K562 (cell line): ENCODE measurements around the genes CYSTM1 and TMCO6.

DNA sequence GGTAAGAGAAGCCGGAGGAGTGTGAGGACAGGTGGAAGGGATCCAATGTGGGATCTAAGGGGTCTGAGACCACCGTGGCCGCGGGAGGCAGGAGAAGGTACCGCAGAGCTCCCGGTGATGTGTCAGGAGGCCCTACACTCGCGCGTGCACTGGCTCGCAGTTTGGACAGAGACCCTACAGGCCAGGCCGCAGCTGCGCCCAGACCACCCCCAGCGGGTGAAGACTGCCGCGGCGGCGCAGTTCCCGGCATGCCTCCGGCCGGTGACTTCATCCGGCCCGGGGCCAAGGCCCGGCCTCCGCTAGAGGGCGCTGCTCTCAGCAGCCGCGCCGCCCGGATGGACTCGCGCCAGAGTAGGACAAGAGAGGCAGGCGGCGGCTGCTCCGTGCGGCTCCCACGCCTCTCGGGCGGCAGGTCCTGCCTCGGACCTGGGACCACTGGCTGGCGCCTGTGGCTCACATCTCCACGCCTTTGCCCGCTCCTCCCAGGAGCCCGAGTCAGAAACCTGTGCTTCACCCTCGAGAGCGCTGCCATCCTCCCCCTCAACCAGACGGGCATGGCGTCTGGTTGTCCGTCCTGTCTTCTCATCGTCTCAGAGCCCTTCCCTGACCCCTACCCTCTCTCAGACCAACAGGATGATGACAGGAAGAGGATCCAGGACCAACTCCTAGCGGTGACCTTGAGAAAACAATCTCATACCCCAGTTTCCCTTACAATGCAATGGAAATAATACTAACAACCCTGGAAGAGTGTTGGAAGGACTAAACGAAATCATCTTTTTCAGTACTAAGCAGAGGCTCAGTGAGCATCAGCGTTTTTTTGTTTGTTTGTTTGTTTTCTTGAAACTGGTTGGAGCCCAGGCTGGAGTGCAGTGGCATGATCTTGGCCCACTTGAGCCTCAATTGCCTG lies 35.5 kb upstream of the STING1 start:
- RAMPAGE, long total RNA, result start-site peak on the plus strand centred at position 345 of the sequence, 30 bp wide, 23 and 14 reads in 2 replicates
- RRBS, result 9% methylated on average over 12 of the region's 52 CpGs
PRO-cap:
- standard, result bidirectional peak, plus-strand start at position 349 of the sequence, minus-strand start at position 225 of the sequence; bidirectional peak, plus-strand start at position 620 of the sequence, minus-strand start at position 592 of the sequence
- CoPRO, capped RNA only, 2 experiments, result peak in 2 of 2 experiments; most common plus-strand start position 349 of the sequence (in 2); most common minus-strand start position 222 of the sequence (in 1)
- CoPRO, capped and uncapped RNA, 2 experiments, result peak in 2 of 2 experiments; most common plus-strand start position 349 of the sequence (in 2); most common minus-strand start position 222 of the sequence (in 1)
- CoPRO, uncapped RNA only, 2 experiments, result peak in 2 of 2 experiments; most common plus-strand start position 302 of the sequence (in 1); most common minus-strand start position 176 of the sequence (in 1)
CAGE:
- cytosol, long polyA plus RNA, result no peak
- long polyA plus RNA, result no peak
- nucleolus, long total RNA, result no peak
- nucleus, long polyA plus RNA, result no peak

- RAMPAGE, long total RNA, result no peak
- RRBS, result no CpG with 5 or more reads among the region's 32 CpGs
PRO-cap:
- standard, result bidirectional peak, plus-strand start at chr5:139696820, minus-strand start at chr5:139696696; bidirectional peak, plus-strand start at chr5:139697004, minus-strand start at chr5:139696902
- CoPRO, capped RNA only, 2 experiments, result peak in 2 of 2 experiments; most common plus-strand start chr5:139697018 (in 2); most common minus-strand start chr5:139696835 (in 1)
- CoPRO, capped and uncapped RNA, 2 experiments, result peak in 2 of 2 experiments; most common plus-strand start chr5:139697018 (in 2); most common minus-strand start chr5:139696836 (in 1)
- CoPRO, uncapped RNA only, 2 experiments, result peak in 1 of 2 experiments; most common plus-strand start chr5:139697046 (in 1); most common minus-strand start chr5:139696886 (in 1)
CAGE:
- cytosol, long polyA plus RNA, result no peak
- long polyA plus RNA, result no peak
- nucleolus, long total RNA, result no peak
- nucleus, long polyA plus RNA, result no peak
Measured at GRCh38 chr5:139696503-139697196, 48.5 kb downstream of the CXXC5 start.

- RAMPAGE, long total RNA, result no peak
- RRBS, result 28% methylated on average over 5 of the region's 45 CpGs
PRO-cap:
- standard, result no peak
- CoPRO, capped RNA only, 2 experiments, result no peak in any of the 2 experiments
- CoPRO, capped and uncapped RNA, 2 experiments, result no peak in any of the 2 experiments
- CoPRO, uncapped RNA only, 2 experiments, result no peak in any of the 2 experiments
CAGE:
- cytosol, long polyA plus RNA, result no peak
- long polyA plus RNA, result no peak
- nucleolus, long total RNA, result no peak
- nucleus, long polyA plus RNA, result no peak
Measured at GRCh38 chr5:139764130-139764731, 31.4 kb upstream of the PSD2 start.

DNA sequence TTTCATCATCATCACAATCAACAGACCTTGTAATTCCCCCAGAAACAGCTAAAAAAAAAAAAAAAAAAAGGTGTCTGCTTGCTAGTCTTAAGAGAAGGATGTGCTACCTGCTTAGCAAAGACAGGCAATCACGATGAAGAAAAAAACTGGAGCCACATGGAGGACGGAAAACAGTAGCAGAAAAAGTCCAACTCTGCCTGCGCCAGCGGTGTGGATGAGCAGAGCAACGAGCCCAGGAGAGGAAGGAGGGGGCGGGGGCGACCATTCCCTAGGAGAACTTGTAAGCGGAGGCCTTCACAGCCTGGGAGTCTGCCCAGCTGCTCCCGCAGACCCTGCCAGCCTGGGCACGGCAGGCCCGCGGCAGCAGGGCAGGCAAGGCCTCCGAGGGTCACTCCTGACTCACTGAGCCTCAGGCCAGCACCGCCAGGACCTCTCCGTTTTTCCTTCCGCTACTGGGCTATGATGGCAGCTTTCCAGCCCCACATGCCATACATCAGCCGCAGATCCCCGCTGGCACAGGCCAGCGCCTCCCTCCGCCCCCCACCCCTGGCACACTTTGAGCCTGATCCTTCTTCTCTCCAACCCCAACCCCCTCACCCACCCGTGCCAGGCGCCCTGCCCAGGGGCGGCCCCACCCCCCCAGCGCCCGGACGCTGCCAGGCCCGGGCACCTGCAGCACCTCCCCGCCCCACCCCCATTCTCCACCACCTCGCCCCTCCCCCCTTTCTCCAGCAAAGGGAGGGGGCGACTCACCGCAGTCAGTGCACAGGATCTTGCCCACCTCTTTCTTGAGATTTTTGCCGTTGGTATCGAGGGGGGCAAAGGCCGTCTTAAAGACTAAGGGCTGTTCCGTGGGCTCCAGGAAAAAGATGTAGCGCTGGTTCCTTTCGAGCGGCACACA lies 1.2 kb downstream of the NRG2 start:
- RAMPAGE, long total RNA, result no peak
- RRBS, result no CpG with 5 or more reads among the region's 38 CpGs
PRO-cap:
- standard, result no peak
- CoPRO, capped RNA only, 2 experiments, result no peak in any of the 2 experiments
- CoPRO, capped and uncapped RNA, 2 experiments, result no peak in any of the 2 experiments
- CoPRO, uncapped RNA only, 2 experiments, result no peak in any of the 2 experiments
CAGE:
- cytosol, long polyA plus RNA, result no peak
- long polyA plus RNA, result no peak
- nucleolus, long total RNA, result no peak
- nucleus, long polyA plus RNA, result no peak

GRCh38 chr5:140126898-140127837 lies 1.4 kb downstream of the IGIP start:
- RAMPAGE, long total RNA, result no peak
- RRBS, result no CpG with 5 or more reads among the region's 7 CpGs
PRO-cap:
- standard, result no peak
- CoPRO, capped RNA only, 2 experiments, result no peak in any of the 2 experiments
- CoPRO, capped and uncapped RNA, 2 experiments, result no peak in any of the 2 experiments
- CoPRO, uncapped RNA only, 2 experiments, result no peak in any of the 2 experiments
CAGE:
- cytosol, long polyA plus RNA, result no peak
- long polyA plus RNA, result no peak
- nucleolus, long total RNA, result no peak
- nucleus, long polyA plus RNA, result no peak

DNA sequence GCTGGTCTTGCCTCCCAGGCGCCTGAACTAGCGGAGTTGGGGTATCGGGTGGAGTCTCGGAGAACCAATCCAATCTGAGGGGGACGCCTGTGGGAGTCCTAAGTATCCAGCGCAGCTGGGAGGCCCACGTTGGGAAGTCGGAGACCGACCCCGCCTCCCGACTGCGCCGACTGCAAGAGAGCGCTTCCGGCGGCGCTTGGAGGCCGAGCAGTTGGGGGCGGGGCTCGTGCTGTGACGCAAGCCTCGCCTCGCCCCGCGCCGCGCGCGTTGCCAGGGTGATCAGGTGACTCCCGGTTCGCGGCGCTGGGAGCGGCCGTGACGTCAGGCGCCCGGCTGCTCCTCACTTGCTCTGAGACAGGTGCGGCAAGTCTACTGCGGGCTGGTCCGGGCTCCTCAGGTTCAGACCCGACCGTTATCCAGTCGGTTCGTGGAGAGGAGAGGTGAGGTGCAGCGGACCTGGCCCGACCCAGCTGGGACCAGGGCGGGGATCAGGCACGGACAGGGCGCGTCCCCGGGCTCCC lies at the start of gene CYSTM1:
Gene CYSTM1 (plus strand): TSS at position 343 of the 521 bp plus-strand sequence.
- RAMPAGE, long total RNA, result start-site peak on the plus strand centred at position 327 of the sequence, 92 bp wide, 774 and 476 reads in 2 replicates
- RRBS, result 3% methylated on average over 12 of the region's 52 CpGs
PRO-cap:
- standard, result bidirectional peak, plus-strand start at position 343 of the sequence, minus-strand start at position 174 of the sequence
- CoPRO, capped RNA only, 2 experiments, result peak in 2 of 2 experiments; most common plus-strand start position 294 of the sequence (in 1); most common minus-strand start position 172 of the sequence (in 2)
- CoPRO, capped and uncapped RNA, 2 experiments, result peak in 2 of 2 experiments; most common plus-strand start position 324 of the sequence (in 1); most common minus-strand start position 172 of the sequence (in 2)
- CoPRO, uncapped RNA only, 2 experiments, result peak in 2 of 2 experiments; most common plus-strand start position 343 of the sequence (in 1); most common minus-strand start position 104 of the sequence (in 2)
CAGE:
- cytosol, long polyA plus RNA, result start-site peak on the plus strand centred at position 335 of the sequence, 136 bp wide, 2,160 and 1,981 reads in 2 replicates
- long polyA plus RNA, result start-site peak on the plus strand centred at position 356 of the sequence, 106 bp wide, 1,649 and 2,207 reads in 2 replicates
- nucleolus, long total RNA, result no peak
- nucleus, long polyA plus RNA, result no peak

DNA sequence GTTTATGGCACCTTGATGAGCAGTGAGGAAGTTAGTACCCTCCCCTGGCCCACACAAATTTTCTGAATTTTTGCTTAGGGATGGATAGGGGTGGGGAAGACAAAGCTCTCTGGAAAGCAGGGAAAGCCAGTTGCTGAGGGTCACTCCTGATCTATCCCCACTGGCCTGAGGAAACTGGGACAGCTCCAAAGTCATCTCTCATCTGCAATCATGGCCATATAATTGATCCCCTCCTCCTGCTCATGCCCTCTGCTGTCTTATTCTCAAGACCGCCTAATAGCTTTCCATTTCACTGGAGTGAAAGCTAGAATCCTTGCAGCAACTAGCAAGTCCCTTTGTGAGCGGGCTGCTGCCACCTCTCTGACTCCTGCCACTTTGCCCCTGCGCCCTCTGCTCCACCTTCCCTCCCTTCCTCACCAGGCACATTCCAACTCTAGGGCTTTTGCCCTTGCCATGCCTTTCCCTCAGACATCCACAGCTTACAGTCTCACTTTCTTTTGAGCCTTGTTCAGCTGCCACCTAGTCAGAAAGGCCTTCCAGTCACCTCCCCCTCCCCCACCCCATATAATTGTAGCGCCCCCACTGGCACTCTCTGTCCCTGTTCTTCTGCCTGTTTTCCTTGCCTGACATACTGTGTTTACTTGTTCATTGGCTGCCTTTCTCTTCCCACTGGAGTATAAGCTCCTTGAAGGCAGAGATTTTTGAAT lies 30.8 kb downstream of the CYSTM1 start:
- RAMPAGE, long total RNA, result no peak
- RRBS, result no CpG with 5 or more reads among the region's 4 CpGs
PRO-cap:
- standard, result no peak
- CoPRO, capped RNA only, 2 experiments, result no peak in any of the 2 experiments
- CoPRO, capped and uncapped RNA, 2 experiments, result no peak in any of the 2 experiments
- CoPRO, uncapped RNA only, 2 experiments, result no peak in any of the 2 experiments
CAGE:
- cytosol, long polyA plus RNA, result no peak
- long polyA plus RNA, result no peak
- nucleolus, long total RNA, result no peak
- nucleus, long polyA plus RNA, result no peak

DNA sequence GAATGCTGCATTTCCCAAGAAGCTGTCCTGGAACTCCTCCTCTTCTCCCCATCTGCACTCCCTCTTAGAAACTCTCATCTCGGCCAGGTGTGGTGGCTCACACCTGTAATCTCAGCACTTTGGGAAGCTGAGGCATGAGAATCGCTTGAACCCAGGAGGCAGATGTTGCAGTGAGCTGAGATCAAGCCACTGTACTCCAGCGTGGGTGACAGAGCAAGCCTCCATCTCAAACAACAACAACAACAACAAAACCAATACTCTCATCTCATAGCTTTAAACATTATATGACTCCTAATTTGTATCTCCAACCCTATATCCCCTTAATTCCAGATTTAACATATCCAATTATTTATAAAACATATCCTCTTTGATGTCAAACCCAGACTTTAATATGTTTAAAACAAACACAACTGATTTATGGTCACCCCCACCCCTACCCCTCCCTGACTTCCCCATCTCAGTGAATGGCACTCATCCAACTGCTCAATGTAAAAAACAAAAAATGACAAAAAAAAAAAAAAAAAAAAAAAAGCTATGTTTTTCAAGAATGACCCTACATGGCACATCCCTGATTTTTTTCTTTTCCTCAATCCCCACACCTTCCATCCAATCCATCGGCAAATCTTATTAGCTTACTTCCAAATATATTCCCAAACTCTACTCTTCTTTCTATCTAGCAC lies 46.6 kb downstream of the PFDN1 start:
- RAMPAGE, long total RNA, result no peak
- RRBS, result no CpG with 5 or more reads among the region's 4 CpGs
PRO-cap:
- standard, result no peak
- CoPRO, capped RNA only, 2 experiments, result no peak in any of the 2 experiments
- CoPRO, capped and uncapped RNA, 2 experiments, result no peak in any of the 2 experiments
- CoPRO, uncapped RNA only, 2 experiments, result no peak in any of the 2 experiments
CAGE:
- cytosol, long polyA plus RNA, result no peak
- long polyA plus RNA, result no peak
- nucleolus, long total RNA, result no peak
- nucleus, long polyA plus RNA, result no peak

DNA sequence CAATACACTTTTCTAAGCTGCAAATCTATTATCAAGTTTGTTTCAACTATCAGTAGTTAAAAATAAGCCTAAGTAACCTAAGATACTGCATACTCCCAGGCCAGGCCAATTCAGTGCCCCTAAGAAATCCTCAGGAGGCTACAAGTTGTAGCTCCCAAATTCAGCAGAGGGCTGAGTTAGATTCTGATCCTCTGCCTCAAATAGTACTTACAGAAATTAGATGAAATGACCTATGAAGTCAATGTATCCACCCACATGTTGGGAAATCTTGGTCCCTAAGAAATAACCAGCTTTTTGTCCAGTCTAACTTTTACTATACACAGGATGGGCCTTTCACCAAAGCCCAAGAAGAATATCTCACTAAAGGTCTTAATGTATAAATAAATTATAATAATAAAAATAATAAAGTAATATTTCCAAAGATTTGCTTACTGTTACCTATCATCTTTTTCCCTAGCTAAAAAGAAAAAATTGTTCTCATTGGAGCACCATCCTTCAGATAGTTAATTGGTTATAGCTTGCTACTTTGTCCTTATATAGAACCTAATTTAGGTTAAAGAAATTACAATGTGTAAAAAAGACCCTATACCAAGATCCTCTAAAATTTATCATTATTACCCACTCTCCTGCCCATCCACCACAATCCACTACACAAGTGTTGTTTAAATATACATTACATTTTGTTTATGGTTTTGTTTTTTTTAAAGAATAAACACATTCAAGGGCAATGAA lies 22.3 kb downstream of the PFDN1 start:
- RAMPAGE, long total RNA, result no peak
PRO-cap:
- standard, result no peak
- CoPRO, capped RNA only, 2 experiments, result no peak in any of the 2 experiments
- CoPRO, capped and uncapped RNA, 2 experiments, result no peak in any of the 2 experiments
- CoPRO, uncapped RNA only, 2 experiments, result no peak in any of the 2 experiments
CAGE:
- cytosol, long polyA plus RNA, result no peak
- long polyA plus RNA, result no peak
- nucleolus, long total RNA, result no peak
- nucleus, long polyA plus RNA, result no peak

GRCh38 chr5:140401975-140402394 lies 352 bp downstream of the ANKHD1 start:
- RAMPAGE, long total RNA, result no peak
- RRBS, result 3% methylated on average over 13 of the region's 41 CpGs
PRO-cap:
- standard, result bidirectional peak, plus-strand start at chr5:140402104, minus-strand start at chr5:140402053
- CoPRO, capped RNA only, 2 experiments, result no peak in any of the 2 experiments
- CoPRO, capped and uncapped RNA, 2 experiments, result no peak in any of the 2 experiments
- CoPRO, uncapped RNA only, 2 experiments, result no peak in any of the 2 experiments
CAGE:
- cytosol, long polyA plus RNA, result no peak
- long polyA plus RNA, result start-site peak on the plus strand at chr5:140402148-140402238, 104 and 46 reads in 2 replicates
- nucleolus, long total RNA, result no peak
- nucleus, long polyA plus RNA, result start-site peak on the plus strand at chr5:140402154-140402238, 51 and 85 reads in 2 replicates

- RAMPAGE, long total RNA, result no peak
- RRBS, result no CpG with 5 or more reads among the region's 8 CpGs
PRO-cap:
- standard, result no peak
- CoPRO, capped RNA only, 2 experiments, result no peak in any of the 2 experiments
- CoPRO, capped and uncapped RNA, 2 experiments, result no peak in any of the 2 experiments
- CoPRO, uncapped RNA only, 2 experiments, result peak in 1 of 2 experiments; most common plus-strand start chr5:140529213 (in 1); most common minus-strand start chr5:140529011 (in 1)
CAGE:
- cytosol, long polyA plus RNA, result no peak
- long polyA plus RNA, result no peak
- nucleolus, long total RNA, result no peak
- nucleus, long polyA plus RNA, result no peak
Measured at GRCh38 chr5:140528825-140529904, 18.3 kb upstream of the EIF4EBP3 start.

GRCh38 chr5:140556384-140556924 lies 819 bp downstream of the SRA1 start:
- RAMPAGE, long total RNA, result no peak
- RRBS, result no CpG with 5 or more reads among the region's 6 CpGs
PRO-cap:
- standard, result no peak
- CoPRO, capped RNA only, 2 experiments, result no peak in any of the 2 experiments
- CoPRO, capped and uncapped RNA, 2 experiments, result no peak in any of the 2 experiments
- CoPRO, uncapped RNA only, 2 experiments, result peak in 1 of 2 experiments; most common minus-strand start chr5:140556859 (in 1)
CAGE:
- cytosol, long polyA plus RNA, result no peak
- long polyA plus RNA, result no peak
- nucleolus, long total RNA, result no peak
- nucleus, long polyA plus RNA, result no peak

- RAMPAGE, long total RNA, result no peak
- RRBS, result no CpG with 5 or more reads among the region's 10 CpGs
PRO-cap:
- standard, result no peak
- CoPRO, capped RNA only, 2 experiments, result no peak in any of the 2 experiments
- CoPRO, capped and uncapped RNA, 2 experiments, result no peak in any of the 2 experiments
- CoPRO, uncapped RNA only, 2 experiments, result peak in 1 of 2 experiments; most common plus-strand start chr5:140558066 (in 1); most common minus-strand start chr5:140557878 (in 1)
CAGE:
- cytosol, long polyA plus RNA, result no peak
- long polyA plus RNA, result no peak
- nucleolus, long total RNA, result no peak
- nucleus, long polyA plus RNA, result no peak
Measured at GRCh38 chr5:140557617-140558455, 563 bp upstream of the SRA1 start.

GRCh38 chr5:140591925-140592387 lies 27.3 kb downstream of the SLC35A4 start:
- RAMPAGE, long total RNA, result no peak
- RRBS, result no CpG with 5 or more reads among the region's 4 CpGs
PRO-cap:
- standard, result no peak
- CoPRO, capped RNA only, 2 experiments, result no peak in any of the 2 experiments
- CoPRO, capped and uncapped RNA, 2 experiments, result no peak in any of the 2 experiments
- CoPRO, uncapped RNA only, 2 experiments, result no peak in any of the 2 experiments
CAGE:
- cytosol, long polyA plus RNA, result no peak
- long polyA plus RNA, result no peak
- nucleolus, long total RNA, result no peak
- nucleus, long polyA plus RNA, result no peak

- RAMPAGE, long total RNA, result no peak
- RRBS, result 78% methylated on average over 9 of the region's 78 CpGs
PRO-cap:
- standard, result no peak
- CoPRO, capped RNA only, 2 experiments, result no peak in any of the 2 experiments
- CoPRO, capped and uncapped RNA, 2 experiments, result no peak in any of the 2 experiments
- CoPRO, uncapped RNA only, 2 experiments, result no peak in any of the 2 experiments
CAGE:
- cytosol, long polyA plus RNA, result no peak
- long polyA plus RNA, result no peak
- nucleolus, long total RNA, result no peak
- nucleus, long polyA plus RNA, result no peak
Measured at GRCh38 chr5:140631811-140632885, 827 bp downstream of the CD14 start.

- RAMPAGE, long total RNA, result no peak
- RRBS, result no CpG with 5 or more reads among the region's 71 CpGs
PRO-cap:
- standard, result bidirectional peak, plus-strand start at chr5:140639463, minus-strand start at chr5:140639144; unidirectional peak, plus-strand start at chr5:140639641; bidirectional peak, plus-strand start at chr5:140639740, minus-strand start at chr5:140639730; unidirectional peak, minus-strand start at chr5:140639853
- CoPRO, capped RNA only, 2 experiments, result peak in 2 of 2 experiments; most common plus-strand start chr5:140639463 (in 1); most common minus-strand start chr5:140639149 (in 2)
- CoPRO, capped and uncapped RNA, 2 experiments, result peak in 2 of 2 experiments; most common plus-strand start chr5:140639463 (in 2); most common minus-strand start chr5:140639149 (in 2)
- CoPRO, uncapped RNA only, 2 experiments, result peak in 1 of 2 experiments; most common plus-strand start chr5:140639528 (in 1); most common minus-strand start chr5:140639239 (in 1)
CAGE:
- cytosol, long polyA plus RNA, result no peak
- long polyA plus RNA, result no peak
- nucleolus, long total RNA, result no peak
- nucleus, long polyA plus RNA, result start-site peak on the plus strand at chr5:140639425-140639515, 850 and 694 reads in 2 replicates
Measured at GRCh38 chr5:140639049-140640042, at the start of gene TMCO6. Gene TMCO6 (plus strand): TSS chr5:140639451.

GRCh38 chr5:140664026-140664565 lies 608 bp upstream of the WDR55 start:
- RAMPAGE, long total RNA, result no peak
- RRBS, result no CpG with 5 or more reads among the region's 29 CpGs
PRO-cap:
- standard, result bidirectional peak, plus-strand start at chr5:140664456, minus-strand start at chr5:140664363
- CoPRO, capped RNA only, 2 experiments, result no peak in any of the 2 experiments
- CoPRO, capped and uncapped RNA, 2 experiments, result no peak in any of the 2 experiments
- CoPRO, uncapped RNA only, 2 experiments, result peak in 1 of 2 experiments; most common plus-strand start chr5:140664289 (in 1); most common minus-strand start chr5:140664150 (in 1)
CAGE:
- cytosol, long polyA plus RNA, result no peak
- long polyA plus RNA, result no peak
- nucleolus, long total RNA, result no peak
- nucleus, long polyA plus RNA, result no peak